HT1080 (cell line): ENCODE results near the gene FBXW7.

GRCh38 chr4:151951750-151952071 lies 190.9 kb upstream of the GATB start:
RAMPAGE:
- cytosol, long total RNA: no peak
- long total RNA: no peak
- nucleus, long total RNA: no peak

DNA sequence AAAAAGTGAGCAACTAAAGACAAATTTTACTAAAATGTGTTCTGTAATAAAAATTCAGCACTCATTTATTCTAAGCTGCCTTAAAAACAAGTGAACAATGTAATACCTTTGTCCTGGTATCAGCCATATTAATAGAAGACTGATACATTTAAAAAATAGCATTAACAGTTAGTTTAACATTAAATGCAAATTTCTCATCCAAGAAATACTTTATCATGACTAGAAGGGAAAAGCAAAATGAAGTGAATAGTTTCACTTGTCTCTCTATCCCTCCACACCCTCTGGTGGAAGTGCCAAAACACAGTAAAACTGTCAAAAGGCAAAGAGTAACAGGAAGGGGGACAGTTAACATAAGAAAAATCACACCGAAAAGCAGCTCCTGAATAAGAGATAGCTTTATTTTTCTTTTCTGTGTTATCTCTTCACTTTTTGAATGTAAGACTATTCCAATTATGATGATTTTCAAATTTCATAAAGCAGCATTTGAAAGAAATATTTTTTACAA lies 187.3 kb downstream of the FBXW7 start:
RAMPAGE:
- cytosol, long total RNA: no peak
- long total RNA: no peak
- nucleus, long total RNA: no peak

DNA sequence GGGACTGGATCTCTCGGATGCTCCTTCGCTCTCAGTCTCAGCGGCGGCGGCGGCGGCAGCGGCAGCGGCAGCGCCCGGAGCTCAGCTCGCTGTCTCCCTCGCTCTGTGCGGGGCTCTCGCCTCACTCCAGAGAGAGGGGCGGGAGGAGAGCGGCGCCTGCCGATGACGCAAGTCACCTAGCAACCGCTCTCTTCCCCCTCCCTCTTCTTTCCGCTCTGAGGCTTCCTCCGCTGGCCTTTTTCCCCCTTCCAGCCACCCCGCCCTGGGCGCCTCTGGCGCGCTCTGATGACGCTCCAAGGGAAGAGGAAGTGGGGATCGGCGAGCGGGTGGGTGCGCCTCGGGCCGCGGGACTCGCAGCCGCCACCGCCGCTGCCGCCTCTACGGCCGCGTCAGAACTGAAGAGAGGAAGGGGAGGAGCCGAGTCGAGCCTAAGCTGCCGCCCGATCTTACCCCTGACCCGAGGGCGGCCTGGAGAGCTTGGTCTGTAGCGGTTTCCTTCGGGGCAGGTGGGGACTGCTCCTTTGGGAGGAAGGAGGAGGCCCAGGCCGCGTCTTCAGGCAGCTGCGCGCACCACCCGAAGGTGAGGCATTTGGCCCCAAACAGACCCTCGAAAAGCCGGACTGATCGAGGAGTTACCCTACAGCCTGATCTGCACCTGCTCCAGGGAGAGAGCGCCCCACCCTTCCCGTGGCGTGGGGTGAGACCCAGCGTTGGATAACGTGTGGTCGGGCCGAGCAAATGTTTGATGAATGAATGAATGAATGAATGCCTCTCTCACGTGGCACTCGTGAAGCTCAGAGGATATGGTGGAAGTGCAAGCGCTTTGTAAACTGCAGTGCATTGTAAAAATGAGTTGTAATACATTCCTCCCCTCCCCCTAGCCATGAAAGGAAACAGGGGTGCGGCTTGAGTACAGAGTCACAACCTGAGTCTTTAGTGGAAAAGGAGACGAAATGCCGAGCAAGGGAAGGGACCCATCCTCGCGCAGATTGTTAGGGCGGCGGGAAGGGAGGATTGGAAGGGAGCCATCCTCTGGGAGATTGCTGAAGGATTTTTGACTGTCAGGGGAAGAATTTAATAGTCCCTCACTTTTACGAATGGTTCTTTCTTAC lies at the start of gene FBXW7:
FBXW7 (minus strand) TSS at position 134 of the 1,112 bp plus-strand sequence.
RAMPAGE:
- cytosol, long total RNA: no peak
- long total RNA: start-site peak on the plus strand centred at position 461 of the sequence, 82 bp wide, 18 reads
- nucleus, long total RNA: no peak

RAMPAGE:
- cytosol, long total RNA: no peak
- long total RNA: no peak
- nucleus, long total RNA: no peak
Measured at GRCh38 chr4:152589360-152589667, 53.4 kb upstream of the FBXW7 start.

DNA sequence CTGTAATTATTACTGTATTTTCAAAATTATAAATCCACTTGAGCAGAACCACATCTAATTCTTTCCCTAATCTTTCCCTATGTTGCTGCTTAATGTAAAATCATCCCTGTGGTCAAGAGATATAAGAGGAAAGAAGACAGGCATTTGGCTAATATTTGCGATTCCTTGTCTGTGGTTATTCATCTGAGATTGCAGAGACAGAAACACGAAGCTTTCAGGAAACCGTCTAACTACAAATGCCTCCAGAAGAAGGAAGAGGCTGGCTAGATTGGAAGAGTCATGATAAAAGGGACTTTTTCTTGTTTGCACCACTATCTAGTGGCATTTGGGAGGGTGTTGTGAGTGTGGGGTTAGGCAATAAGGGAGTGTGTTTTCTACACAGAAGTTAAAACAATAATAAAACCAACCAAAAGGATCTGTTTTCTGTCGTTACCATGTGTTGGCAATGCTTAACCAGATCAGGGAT lies 44.0 kb downstream of the TMEM154 start:
RAMPAGE:
- cytosol, long total RNA: no peak
- long total RNA: no peak
- nucleus, long total RNA: no peak

GRCh38 chr4:152935011-152935645 lies 995 bp upstream of the FHDC1 start:
RAMPAGE:
- cytosol, long total RNA: no peak
- long total RNA: no peak
- nucleus, long total RNA: no peak

RAMPAGE:
- cytosol, long total RNA: no peak
- long total RNA: no peak
- nucleus, long total RNA: no peak
Measured at GRCh38 chr4:152997812-152998333, 61.8 kb downstream of the FHDC1 start.

DNA sequence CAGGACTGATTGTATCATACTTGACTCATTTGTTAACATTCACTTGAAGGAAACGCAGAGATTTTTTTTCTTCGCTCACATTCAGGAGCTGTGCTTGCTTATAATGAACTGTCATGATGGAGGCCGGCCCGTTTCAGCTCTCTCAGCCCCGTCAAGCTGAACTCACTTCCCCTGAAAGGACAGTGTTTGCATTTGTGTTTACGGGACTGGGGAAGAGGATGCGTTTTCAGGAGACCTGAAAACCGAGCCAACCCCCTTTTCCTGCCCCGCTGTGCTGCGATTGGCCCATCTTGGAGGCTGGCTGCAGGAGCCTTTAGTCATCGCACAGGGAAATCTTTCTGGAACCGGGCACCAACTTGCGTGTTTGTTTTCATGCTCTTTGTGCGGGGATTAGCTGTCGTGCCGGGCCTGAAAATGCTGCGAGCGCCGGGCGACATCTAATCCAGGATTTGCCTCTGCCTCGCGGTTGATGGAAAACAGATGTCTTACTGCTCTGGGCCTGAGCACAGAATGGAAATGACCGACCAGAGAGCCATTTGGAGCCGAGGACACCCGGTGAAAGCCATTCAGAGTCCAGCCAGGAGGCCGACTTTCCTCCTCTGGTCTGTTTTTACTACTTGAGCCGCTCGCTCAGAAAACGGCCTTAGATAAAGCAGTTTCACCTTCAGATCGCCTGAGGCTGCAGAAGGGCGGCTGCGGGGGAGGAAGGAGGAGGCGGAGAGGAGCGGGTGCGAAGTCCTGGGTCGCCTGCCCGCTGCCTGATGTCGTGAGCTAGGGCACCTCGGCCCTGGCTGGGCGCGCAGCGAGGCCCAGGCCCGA lies 18.1 kb downstream of the TRIM2 start:
RAMPAGE:
- cytosol, long total RNA: no peak
- long total RNA: no peak
- nucleus, long total RNA: start-site peak on the plus strand centred at position 328 of the sequence, 64 bp wide, 12 and 11 reads in 2 replicates

GRCh38 chr4:153223550-153223882 lies 19.3 kb downstream of the TRIM2 start:
RAMPAGE:
- cytosol, long total RNA: no peak
- long total RNA: no peak
- nucleus, long total RNA: no peak

RAMPAGE:
- cytosol, long total RNA: no peak
- long total RNA: no peak
- nucleus, long total RNA: no peak
Measured at GRCh38 chr4:153248720-153250043, 44.9 kb downstream of the TRIM2 start.

DNA sequence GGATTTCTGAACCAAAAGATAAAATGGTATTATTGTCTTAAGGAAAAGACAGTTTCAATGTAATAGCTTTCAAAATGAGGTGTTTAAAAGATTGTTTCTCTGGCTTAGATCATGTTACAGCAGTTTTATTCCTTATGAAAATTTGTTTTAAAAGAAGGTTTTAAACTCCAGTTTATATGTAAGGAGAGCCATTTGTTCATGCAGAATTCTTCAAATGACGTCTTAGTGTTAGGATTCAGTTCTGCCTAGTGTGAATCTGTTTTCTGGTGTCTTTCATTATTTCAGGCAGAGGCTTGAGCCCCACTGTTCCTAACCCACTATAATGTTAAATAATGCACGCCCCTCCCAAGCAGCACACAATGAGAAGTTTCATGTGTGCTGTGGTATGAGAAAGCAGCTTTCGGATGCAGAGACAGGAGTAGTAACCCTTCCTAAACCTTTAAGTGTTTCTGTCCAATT lies 54.4 kb downstream of the TRIM2 start:
RAMPAGE:
- cytosol, long total RNA: no peak
- long total RNA: no peak
- nucleus, long total RNA: no peak

DNA sequence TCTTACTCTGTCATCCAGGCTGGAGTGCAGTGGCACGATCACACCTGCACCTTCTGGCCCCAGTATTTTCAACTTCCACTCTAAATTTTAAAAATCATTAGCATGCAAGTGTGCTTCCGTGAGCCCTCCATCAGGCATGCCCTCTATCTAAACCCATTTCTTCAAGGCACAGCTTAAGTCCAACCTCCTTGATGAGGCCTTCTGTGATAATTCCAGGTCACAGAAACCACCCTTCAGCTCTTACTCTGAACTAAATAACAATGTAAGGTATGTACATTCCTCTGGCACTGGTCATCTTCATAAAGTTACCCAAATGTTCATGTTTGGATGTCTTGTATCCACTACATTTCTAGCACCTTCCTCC lies 38.7 kb upstream of the TMEM131L start:
RAMPAGE:
- cytosol, long total RNA: no peak
- long total RNA: no peak
- nucleus, long total RNA: no peak

DNA sequence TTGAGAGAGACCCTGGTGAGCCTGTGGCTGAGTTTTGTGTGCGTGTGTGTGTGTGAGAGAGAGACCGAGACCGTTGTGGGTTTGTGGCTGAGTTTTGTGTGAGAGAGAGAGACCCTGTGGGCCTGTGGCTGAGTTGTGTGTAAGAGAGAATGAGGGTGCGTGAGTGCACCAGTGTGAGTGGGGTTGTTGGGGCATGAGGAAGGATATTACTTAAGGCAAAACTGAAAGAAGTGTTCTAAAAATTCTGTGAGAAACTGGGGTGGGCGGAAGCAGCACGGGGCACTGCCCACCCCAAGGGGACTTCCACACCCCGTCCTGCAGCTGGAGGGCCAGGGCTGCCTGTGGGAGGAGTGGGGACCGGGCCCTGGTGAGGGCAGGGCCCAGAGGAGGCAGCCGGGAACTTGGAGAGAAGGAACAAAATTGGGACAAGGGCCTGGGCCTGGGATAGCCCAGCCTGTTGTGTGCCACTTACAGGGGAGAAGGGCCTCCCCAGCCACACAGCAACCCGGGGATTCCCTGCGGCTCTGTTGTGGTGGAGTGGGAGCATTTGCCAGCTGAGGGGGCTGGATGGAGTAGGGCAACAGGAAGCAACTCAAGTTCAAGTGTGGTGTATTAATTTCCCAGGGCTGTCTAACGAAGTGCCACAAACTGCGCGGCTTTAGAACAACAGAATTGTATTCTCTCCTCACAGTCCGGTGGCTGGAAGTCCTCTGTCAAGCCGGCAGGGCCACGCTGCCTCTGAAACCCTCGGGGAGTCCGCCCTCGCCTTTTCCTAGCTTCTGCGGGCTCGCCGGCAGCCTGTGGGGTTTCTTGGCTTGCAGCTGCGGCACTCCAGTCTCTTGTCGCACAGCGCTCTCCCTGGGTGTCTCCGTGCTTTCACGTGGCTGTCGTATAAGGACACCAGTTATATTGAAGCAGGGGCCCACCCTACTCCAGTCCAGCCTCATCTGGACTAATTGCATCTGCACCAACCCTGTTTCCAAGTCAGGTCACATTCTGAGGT lies 22.2 kb downstream of the TMEM131L start:
RAMPAGE:
- cytosol, long total RNA: no peak
- long total RNA: no peak
- nucleus, long total RNA: no peak

DNA sequence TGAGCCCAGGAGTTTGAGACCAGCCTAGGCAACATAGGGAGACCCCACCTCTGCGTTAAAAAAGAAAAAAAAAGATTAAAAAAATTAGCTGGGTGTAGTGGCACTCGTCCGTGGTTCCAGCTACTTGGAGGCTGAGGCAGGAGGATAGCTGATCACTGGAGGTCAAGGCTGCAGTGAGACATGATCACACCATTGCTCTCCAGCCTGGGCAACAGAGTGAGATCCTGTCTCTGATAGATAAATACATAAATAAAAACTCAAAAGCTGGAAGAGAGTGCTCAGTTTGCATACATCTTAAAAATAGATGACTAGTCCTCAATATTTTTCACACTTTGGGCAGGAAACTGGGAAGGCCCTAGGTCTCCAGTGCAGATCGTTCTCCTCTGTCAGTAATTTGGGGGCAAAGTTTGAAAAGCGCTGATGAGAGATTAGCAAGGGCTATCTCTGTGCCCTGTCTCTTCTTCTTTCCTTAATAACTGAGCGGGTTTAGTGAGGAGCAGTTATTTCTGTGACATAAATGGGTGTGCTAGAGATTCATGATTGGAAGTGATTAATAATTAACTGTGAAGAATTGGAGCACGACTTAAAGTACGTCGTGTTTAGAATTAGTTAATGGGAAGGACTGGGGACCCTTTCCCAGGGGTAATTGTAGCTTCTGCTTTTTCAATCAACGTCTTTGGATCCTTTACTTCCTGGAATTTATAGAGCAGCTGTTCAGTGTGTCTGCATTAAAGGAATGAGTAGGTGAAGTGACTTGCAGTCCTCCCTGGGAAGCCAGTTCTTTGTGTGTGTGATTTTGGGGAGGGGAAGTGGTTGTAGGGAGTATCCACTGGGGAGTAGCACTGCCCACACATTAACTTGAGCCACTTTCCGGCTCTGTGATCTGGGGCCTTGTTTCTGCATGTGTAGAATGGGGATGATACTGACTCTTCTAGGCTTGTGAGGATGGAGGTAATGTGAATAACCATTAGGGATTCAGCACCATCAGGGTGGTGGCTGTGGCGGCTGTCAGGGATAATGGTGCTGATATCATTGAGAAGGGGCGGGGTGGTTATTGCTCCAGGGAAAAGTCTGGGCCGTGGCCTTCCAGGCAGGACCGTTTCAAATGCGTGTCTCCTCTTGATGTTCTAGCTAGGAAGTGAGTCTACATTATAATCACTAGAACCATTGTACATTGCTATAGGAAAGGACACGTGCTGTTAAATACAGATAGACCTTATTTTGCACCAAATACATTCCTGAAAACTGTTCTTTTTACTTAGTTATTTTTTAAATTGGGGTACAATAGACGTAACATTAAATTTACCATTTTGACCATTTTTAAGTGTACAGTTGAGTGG lies 54.5 kb downstream of the TMEM131L start:
RAMPAGE:
- cytosol, long total RNA: no peak
- long total RNA: no peak
- nucleus, long total RNA: no peak

DNA sequence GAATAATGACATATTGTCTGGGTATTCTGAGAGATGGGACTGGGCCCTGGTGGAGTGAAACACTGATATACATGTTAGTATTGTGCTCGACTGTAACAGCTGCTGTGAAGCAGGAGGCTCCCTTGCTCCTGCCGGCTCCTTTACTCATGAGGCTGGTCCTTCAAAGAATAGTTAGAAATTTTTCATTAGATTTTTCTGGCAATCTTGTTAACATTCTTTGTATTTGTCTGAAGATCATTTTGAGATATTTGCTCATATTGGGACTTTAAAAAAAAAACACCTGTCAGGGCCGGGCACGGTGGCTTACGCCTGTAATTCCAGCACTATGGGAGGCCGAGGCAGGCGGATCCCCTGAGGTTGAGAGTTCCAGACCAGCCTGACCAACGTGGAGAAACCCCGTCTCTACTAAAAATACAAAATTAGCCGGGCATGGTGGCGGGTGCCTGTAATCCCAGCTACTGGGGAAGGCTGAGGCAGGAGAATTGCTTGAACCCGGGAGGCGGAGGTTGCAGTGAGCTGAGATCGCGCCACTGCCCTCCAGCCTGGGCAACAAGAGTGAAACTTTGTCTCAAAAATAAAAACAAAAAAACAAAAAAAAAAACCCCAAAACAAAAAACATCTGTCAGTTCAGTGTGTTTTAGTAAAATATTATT lies 73.5 kb downstream of the TMEM131L start:
RAMPAGE:
- cytosol, long total RNA: no peak
- long total RNA: no peak
- nucleus, long total RNA: no peak

GRCh38 chr4:153652415-153652835 lies 31.7 kb upstream of the TLR2 start:
RAMPAGE:
- cytosol, long total RNA: no peak
- long total RNA: no peak
- nucleus, long total RNA: no peak

GRCh38 chr4:153655620-153656407 lies 28.3 kb upstream of the TLR2 start:
RAMPAGE:
- cytosol, long total RNA: no peak
- long total RNA: no peak
- nucleus, long total RNA: no peak

RAMPAGE:
- cytosol, long total RNA: no peak
- long total RNA: no peak
- nucleus, long total RNA: no peak
Measured at GRCh38 chr4:153759077-153759804, 583 bp downstream of the RNF175 start.

RAMPAGE:
- cytosol, long total RNA: no peak
- long total RNA: no peak
- nucleus, long total RNA: no peak
Measured at GRCh38 chr4:153791838-153792220, 2.9 kb upstream of the SFRP2 start.

DNA sequence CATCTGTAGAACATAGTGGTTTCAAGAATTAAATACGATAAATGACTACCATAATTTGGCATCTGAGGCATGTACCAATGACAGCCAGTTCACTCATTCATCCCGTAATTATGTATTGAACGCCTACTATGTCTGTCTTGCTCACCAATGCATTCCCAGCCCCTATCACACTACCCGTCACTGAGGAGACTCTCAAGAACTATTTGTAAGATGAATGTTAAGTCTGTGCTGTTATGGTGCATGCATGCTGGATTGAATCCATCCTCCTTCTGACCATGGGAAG lies 1.9 kb upstream of the FGB start:
RAMPAGE:
- cytosol, long total RNA: no peak
- long total RNA: no peak
- nucleus, long total RNA: no peak